Uterus (tissue), 7 donors: ENCODE results near the gene USP6NL.

DNA sequence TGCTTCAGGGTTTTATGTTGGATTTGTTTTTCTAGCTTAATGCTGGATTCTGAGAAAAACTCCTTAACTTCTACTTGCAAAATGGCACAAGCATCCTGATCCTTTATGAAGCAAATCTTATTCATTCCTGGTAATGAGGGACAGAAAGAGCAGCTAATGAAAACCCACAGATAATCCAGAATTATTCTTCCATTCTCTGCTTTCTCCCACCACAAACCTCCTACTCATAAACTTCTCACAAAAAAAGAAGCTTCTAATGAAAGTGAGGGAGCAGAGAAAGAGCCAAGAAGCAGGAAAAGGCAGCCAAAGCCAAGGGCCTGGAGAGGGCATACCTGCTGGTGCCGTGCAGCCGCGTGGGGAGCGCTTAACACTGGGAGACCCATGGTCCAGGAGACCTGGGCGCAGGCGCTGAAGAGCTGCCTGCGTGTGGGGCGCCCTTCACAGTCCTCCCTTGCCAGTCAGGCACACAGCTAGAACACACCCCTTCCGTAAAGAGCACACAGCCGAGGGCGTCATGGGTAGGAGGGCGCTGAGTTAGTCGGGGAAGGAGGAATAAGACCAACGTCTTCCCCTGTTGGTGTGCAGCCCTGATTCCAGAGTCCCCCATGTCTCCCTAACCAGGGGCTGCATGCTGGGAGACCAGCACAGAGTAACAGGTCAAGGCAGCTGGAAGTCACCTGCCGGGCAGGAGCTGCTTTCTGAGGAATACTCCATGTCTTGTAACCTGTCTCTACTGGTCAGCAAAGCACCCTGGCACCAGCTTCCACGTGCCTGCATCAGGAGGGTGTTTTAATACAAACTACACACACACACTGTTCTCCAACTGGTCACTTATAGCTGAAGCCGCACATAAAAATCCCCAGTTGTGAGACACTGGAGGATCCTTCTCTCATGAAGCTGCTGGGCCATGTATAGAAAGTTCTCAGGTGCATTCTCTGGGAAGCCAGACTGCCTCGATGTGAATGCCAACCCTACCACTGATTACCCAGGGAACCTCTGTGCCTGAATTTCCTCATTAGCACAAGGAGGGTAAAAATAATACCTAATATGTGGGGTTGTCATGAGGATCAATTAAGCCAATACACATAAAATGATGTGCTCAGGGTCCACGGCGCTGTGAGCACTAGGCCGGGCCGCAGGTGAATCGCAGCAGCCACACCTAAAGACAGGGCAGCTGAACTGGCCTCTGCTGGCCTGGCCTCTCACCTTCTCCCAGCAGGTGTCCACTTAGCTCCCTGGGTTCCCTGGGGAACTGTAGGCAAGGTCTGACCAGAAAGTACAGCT, 273.8 kb downstream of the USP6NL start:
- PRO-cap, 4 experiments, result no peak in any of the 4 experiments
- RAMPAGE, long total RNA, 2 experiments, result no peak in any of the 2 experiments
- RRBS, result no CpG with 5 or more reads among the region's 23 CpGs

- PRO-cap, 4 experiments, result peak in 4 of 4 experiments; most common plus-strand start chr10:11611074 (in 2); most common minus-strand start chr10:11611568 (in 3)
- RAMPAGE, long total RNA, 2 experiments, result no peak in any of the 2 experiments
- RRBS, result 2% methylated on average over 60 of the region's 110 CpGs
These were observed at the start of gene USP6NL for GRCh38 chr10:11610746-11611721. TSS of gene USP6NL (minus strand) at chr10:11611650.

DNA sequence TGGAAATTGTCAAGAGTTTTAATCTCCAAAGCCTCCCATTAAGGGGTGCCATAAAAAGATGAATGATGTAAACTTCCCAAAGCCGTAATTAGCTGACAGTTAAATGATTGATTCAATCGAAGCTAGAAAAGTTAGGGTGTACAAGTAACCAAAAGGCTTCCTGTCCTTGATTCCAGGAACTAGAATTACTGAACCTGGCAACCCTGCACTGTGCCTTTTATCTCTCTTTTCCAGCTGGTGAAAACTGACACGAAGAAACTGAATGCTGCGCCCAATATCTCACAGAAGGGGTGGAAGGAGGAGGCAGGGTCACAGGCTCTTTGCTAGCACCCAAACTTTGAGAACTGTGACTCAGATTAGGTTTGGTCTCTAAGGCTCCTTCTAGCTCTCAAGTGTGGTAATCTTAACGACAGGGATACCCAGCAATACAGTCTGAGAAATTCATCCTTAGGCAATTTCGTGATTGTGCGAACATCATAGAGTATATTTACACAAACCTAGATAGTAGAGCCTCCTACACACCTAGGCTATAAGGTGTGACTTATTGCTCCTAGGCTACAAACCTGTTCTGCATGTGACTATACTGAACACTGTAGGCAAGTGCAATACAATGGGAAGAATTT, 1.0 kb upstream of the USP6NL start:
- PRO-cap, 4 experiments, result peak in 1 of 4 experiments; most common minus-strand start position 346 of the sequence (in 1)
- RAMPAGE, long total RNA, 2 experiments, result no peak in any of the 2 experiments
- RRBS, result no CpG with 5 or more reads among the region's 7 CpGs

DNA sequence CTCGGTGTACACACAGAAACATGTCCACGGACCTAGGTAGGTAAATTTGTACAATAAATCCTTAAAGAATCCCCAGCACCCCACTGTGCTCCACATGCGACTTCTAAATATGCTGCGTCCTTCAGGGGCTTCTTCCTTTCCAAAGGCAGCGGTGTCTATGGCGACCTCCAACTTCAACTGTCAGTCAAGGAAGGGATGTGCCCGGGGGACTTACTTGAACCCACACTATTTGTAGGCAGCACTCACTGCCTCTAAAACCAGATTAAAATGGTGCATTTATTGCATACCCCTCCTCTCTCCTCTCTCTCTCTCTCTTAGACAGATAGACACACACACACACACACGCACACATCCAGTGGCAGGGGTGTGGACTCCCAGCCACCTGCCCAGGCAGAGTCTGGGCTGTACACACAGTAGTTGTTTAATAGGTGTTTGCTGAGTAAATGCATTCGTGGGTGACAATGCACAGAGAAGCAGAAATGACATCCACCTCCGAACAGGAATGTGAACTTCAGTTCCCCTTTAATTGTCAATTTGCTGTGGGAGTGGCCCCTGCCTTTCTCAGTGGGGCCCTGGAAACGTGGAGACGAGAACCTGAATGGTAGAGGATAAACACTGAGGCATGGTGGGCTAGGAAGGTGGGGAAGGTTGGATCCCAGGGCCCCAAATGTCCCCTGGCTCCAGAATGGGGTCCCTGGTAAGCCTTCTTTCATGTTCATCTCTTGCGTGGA, 58.7 kb upstream of the ECHDC3 start:
- PRO-cap, 4 experiments, result no peak in any of the 4 experiments
- RAMPAGE, long total RNA, 2 experiments, result no peak in any of the 2 experiments
- RRBS, result no CpG with 5 or more reads among the region's 13 CpGs

DNA sequence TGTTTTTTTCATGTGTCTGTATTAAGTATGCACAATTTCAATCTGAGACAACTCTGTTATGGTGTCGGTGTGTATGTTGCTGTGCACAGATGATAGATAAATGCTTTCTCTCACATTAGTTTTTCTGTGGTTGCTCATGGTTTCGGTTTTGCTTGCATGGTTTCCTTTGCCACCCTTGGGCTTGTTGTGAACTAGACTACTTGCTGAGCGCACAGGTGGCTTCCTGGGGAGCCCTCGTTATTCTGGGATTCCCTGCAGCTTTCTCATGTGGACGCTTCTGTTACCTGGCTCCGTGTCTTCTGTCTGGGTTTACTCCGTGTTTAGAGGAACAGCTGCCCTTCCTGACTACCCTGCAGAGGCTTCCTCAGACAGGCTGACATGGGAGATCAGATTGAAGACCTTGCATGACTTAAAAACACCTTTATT, 40.6 kb downstream of the PROSER2 start:
- PRO-cap, 4 experiments, result no peak in any of the 4 experiments
- RAMPAGE, long total RNA, 2 experiments, result no peak in any of the 2 experiments
- RRBS, result no CpG with 5 or more reads among the region's 7 CpGs

DNA sequence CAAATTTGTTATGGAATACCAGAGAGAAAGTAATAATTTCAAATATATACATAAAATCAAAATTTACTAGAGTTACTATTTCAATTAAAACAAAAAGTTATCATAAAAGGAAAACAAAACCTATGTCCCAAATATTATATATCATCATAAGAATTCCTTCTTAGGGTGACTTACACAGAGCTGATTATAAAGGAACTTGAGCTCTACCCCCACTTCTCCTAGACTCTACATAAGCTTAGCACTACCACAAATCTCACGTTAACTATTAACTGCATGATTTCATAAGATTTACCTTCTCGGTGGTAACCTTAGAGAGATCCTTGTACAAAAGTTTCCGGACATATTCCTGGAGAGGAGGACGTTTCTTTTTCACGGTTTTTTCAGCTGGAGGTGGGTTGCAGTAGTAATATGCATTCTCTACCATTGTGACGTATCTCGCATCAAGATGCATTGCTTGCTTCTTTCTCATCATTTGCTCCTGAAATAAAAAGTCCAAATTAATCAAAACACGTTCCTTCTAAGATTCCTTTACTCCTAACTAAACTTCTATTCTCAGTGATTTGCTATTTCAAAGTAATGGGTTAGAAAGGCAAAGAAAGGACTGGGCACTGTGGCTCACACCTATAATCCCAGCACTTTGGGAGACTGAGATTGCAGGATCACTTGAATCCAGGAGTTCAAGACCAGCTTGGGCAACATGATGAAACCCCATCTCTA, 83.6 kb downstream of the UPF2 start:
- PRO-cap, 4 experiments, result no peak in any of the 4 experiments
- RAMPAGE, long total RNA, 2 experiments, result no peak in any of the 2 experiments
- RRBS, result no CpG with 5 or more reads among the region's 8 CpGs

- PRO-cap, 4 experiments, result no peak in any of the 4 experiments
- RAMPAGE, long total RNA, 2 experiments, result no peak in any of the 2 experiments
- RRBS, result no CpG with 5 or more reads among the region's 5 CpGs
These were observed 3.0 kb upstream of the UPF2 start for GRCh38 chr10:12045582-12045976.

GRCh38 chr10:12156665-12157245, 27.3 kb downstream of the SEC61A2 start:
- PRO-cap, 4 experiments, result no peak in any of the 4 experiments
- RAMPAGE, long total RNA, 2 experiments, result no peak in any of the 2 experiments
- RRBS, result no CpG with 5 or more reads among the region's 9 CpGs

DNA sequence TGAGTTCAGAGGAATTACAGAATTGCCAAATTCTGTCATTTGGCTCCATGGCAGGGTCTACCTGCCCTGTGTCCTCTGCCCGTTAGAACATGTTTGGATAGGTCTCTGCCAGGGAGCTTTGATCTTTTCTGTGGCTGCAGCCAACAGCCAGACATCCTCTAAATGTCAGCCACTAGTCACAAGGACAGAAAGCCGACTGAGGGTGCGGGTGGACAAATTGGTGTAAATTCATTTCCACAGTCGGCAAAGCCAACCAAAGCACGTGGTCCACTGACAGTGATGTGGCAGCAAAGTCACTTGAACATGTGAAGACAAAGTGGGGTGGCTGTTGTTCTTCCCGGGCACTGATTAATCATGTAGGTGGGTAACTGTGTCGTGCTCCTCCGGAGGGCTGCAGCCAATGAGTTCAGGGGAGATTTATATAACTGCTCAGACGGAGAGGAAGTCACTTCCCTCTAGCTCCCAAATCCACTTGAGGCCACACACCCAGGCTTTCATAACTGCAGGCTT, 26.7 kb upstream of the CAMK1D start:
- PRO-cap, 4 experiments, result no peak in any of the 4 experiments
- RAMPAGE, long total RNA, 2 experiments, result no peak in any of the 2 experiments
- RRBS, result 80% methylated on average over 3 of the region's 9 CpGs

DNA sequence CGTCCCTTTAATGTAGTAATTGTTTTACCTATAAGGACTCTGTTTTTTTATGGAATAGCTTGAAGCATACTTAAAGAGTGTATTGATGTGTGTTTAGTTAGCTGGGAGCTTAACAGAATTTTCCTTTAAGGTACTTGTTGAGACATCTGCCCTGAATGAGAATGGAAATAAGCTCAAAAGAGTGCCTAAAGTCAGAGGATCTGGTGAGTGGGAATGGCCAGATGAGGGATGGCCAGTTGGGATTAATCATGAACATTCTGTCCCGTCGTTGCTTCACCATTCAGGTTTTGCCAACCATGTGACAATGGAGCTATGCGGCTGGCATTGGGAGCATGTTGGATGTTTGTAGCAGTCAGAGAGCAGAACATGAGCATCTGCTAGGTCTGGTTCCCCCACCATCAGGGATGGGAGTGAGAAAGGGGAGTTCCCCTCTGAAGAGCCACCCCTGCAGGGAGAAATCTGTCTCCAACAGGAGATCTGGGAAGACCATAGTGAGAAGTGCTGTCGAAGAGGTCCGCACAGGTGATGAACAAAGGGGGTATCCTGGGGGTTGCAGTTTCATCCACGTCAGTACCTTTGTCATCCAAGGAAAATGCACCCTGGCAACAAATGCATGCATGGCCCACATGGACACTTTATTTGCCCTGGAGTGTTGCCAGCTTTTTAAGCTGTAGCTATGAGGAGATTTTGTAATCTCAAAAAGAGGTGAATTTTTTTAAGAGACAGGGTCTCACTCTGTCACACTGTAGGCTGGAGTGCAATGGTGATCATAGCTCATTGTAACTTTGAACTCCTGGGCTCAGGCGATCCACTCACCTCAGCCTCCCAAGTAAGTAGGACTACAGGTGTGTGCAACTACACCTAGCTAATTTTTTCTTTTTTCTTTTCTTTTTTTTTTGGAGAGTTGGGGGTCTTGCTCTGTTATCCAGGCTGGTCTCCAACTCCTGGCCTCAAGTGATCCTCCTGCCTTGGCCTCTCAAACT, 190.2 kb downstream of the CAMK1D start:
- PRO-cap, 4 experiments, result no peak in any of the 4 experiments
- RAMPAGE, long total RNA, 2 experiments, result no peak in any of the 2 experiments
- RRBS, result no CpG with 5 or more reads among the region's 8 CpGs

- PRO-cap, 4 experiments, result no peak in any of the 4 experiments
- RAMPAGE, long total RNA, 2 experiments, result no peak in any of the 2 experiments
- RRBS, result no CpG with 5 or more reads among the region's 10 CpGs
These were observed 254.7 kb downstream of the CAMK1D start for GRCh38 chr10:12604065-12604505.

DNA sequence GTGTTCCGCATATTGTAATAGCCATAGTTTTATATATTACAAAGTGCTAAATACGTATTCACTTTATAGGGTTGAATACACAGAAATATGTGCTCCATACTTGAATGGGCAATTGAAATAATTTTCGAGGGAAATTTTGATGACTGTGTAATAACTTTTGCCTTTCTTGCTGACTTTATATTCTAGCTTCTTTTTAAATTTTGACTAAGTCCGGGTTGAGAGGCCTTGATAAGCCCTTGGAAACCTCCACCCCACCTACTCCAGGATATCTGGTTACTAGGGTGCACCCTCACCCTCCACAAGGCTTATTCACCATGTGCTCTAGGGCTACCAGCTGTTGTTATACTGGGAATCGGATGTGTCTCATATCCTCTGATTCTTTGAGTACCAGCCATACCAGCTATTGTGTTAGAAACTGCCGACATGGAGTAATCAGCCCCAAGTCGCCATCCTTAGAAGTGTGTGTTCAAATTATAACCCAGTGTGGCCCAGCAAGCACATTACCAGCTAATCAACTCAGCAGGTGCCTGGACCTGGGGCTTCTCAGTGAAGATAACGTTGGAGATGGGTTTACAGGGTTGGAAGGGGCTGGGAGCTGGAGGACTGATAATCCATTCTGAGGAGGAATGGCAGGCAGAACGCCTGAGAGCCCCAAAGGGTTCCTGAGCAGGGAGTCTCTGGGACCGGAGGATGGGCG, 265.3 kb downstream of the CAMK1D start:
- PRO-cap, 4 experiments, result no peak in any of the 4 experiments
- RAMPAGE, long total RNA, 2 experiments, result no peak in any of the 2 experiments
- RRBS, result no CpG with 5 or more reads among the region's 11 CpGs

DNA sequence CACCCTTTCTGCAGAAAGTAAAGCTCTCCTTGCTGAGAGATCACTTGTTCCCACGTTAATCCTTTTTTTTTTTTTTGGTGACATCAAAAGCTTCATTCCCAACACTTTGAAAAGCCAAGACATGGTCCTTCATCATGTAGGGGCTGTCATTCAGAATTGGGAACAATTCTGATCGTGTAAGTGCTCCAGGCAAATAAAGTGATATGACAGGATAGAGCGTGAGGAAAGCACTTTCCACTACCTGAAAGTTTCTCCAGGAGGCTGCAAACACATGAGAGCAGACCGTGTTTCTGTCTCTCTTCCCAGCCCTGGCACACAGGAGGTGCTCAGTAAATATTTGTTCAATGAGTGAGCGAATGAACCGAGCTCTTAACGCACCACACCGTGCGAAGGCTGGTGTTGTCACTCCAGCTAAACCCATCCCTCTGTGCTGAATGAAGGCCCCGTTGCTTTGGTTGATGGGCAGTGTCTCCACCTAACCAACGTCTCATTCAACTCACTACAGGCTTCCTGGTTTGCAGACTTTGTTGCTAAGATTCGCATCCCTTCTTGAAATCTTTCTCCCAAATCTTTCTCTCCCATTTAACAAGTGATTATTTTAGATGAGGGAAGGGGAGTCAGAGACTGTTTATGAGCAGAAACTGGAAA, 282.4 kb downstream of the CAMK1D start:
- PRO-cap, 4 experiments, result no peak in any of the 4 experiments
- RAMPAGE, long total RNA, 2 experiments, result no peak in any of the 2 experiments
- RRBS, result no CpG with 5 or more reads among the region's 12 CpGs

DNA sequence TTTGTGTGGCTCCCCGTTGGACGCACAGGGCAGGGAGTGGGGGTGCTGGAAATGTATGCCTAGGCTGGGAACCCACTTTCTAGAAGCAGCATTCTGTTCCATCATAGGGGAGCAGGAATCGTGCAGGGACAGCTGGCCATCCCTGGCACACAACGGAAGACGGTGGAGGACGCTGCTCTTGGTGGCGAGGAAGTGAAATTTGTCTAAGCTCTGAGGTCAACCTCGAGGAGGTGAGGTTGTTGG, 299.5 kb downstream of the CCDC3 start:
- PRO-cap, 4 experiments, result no peak in any of the 4 experiments
- RAMPAGE, long total RNA, 2 experiments, result no peak in any of the 2 experiments
- RRBS, result no CpG with 5 or more reads among the region's 8 CpGs

GRCh38 chr10:12769519-12770153, 231.9 kb downstream of the CCDC3 start:
- PRO-cap, 4 experiments, result no peak in any of the 4 experiments
- RAMPAGE, long total RNA, 2 experiments, result no peak in any of the 2 experiments
- RRBS, result no CpG with 5 or more reads among the region's 9 CpGs

DNA sequence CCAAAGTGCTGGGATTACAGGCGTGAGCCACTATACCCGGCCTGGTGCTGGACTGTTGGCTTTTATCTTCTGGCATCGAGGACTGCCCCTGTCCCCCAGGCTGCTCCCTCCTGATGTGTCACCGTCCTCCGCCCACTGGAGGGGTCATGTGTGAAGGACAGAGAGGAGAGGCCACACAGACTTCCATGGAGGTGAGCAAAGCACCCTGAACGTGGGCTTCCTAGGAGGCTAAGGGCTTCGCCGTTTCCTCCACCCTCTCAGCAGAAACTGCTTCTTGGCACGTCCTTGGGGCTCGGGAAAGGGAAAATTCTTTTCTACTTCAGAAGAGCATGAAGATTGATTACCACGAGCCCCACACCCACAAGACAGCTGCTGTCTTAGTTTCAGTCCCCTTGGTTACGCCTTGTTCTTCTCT, 218.3 kb downstream of the CCDC3 start:
- PRO-cap, 4 experiments, result no peak in any of the 4 experiments
- RAMPAGE, long total RNA, 2 experiments, result no peak in any of the 2 experiments
- RRBS, result no CpG with 5 or more reads among the region's 12 CpGs

- PRO-cap, 4 experiments, result no peak in any of the 4 experiments
- RAMPAGE, long total RNA, 2 experiments, result no peak in any of the 2 experiments
- RRBS, result no CpG with 5 or more reads among the region's 6 CpGs
These were observed 207.8 kb downstream of the CCDC3 start for GRCh38 chr10:12793633-12794123.

- PRO-cap, 4 experiments, result no peak in any of the 4 experiments
- RAMPAGE, long total RNA, 2 experiments, result no peak in any of the 2 experiments
- RRBS, result 80% methylated on average over 2 of the region's 7 CpGs
These were observed 193.5 kb downstream of the CCDC3 start for GRCh38 chr10:12807981-12808441.

- PRO-cap, 4 experiments, result no peak in any of the 4 experiments
- RAMPAGE, long total RNA, 2 experiments, result no peak in any of the 2 experiments
- RRBS, result no CpG with 5 or more reads among the region's 13 CpGs
These were observed 24.4 kb upstream of the MCM10 start for GRCh38 chr10:13136982-13137403.

DNA sequence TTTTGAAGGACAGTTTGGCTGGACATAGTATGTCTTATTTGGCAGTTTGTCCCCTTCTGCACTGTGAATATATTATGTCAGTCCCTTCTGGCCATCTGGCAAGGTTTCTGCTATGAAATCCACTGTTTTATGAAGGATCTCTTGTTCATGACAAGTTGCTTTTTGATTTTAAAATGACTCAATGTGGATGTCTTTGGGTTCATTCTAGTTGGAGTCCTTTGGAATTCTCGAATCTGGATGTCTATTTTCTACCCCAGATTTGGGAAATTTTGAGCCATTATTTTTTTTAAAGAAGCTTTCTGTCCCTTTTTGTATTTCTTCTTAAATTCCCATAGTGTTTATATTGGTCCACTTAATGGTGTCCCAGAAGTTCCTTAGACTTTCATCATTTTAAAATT, 21.6 kb upstream of the MCM10 start:
- PRO-cap, 4 experiments, result no peak in any of the 4 experiments
- RAMPAGE, long total RNA, 2 experiments, result no peak in any of the 2 experiments
- RRBS, result no CpG with 5 or more reads among the region's 1 CpG